Sigmoid colon (tissue), 4 donors: ENCODE measurements around the gene AMPD1.

GRCh38 chr1:113954460-113954987, 24.8 kb upstream of the OLFML3 start:
- PRO-cap = no peak
- RAMPAGE, long total RNA, 4 experiments = no peak in any of the 4 experiments

DNA sequence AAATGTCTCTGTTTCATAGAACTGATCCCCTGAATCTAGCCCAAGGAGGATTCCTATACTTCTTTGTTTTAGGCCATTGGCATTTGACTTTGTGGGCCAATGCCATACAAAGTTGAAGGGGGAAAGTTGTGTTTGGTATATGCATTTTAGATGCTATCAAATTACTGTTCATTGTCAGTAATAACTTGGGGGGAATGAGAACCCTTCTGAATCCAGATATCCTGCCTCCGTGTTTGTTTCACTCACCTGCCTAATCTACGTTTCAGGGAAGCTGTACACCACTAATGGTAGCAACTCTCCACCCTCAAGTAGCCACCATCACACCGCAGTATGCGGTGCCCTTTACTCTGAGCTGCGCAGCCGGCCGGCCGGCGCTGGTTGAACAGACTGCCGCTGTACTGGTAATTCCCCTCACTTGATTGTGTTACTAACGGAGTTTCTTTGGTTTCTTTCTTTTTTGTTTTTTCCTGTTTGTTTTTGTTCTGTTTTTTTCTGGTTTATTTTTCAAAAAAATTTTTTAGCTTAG, 16.1 kb upstream of the OLFML3 start:
- PRO-cap = no peak
- RAMPAGE, long total RNA, 4 experiments = no peak in any of the 4 experiments

- PRO-cap = no peak
- RAMPAGE, long total RNA, 4 experiments = no peak in any of the 4 experiments
Measured at GRCh38 chr1:113974970-113975603, 4.2 kb upstream of the OLFML3 start.

GRCh38 chr1:114342418-114342799, 168.6 kb downstream of the TRIM33 start:
- PRO-cap = no peak
- RAMPAGE, long total RNA, 4 experiments = no peak in any of the 4 experiments

DNA sequence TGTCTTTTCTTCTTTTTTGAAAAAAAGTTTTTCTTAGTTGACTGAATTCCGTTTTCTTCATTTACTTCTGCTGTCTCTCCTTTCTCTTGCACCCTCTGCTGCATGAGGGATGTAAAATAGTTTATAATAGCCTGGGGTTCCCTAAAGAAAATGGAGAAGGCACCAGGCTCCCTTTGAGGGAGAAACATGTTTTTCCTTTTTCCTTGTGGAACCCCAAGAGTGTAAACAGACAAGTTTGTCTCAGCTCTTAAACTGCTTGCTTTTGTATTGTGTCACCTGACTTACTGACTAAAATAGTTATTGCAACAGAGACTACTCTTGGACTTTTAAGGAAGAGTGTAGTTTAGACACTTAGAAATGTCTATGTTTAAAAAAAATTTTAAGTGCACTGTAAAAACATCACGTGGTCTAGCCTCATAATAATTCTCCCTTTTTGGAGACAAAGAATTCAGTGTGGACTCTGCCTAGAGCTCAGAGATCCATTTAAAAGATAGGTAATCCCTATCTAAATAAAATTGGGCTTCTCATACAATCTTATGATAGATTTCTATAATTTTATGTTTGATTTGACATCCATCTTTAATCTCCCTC, 141.1 kb downstream of the TRIM33 start:
- PRO-cap = no peak
- RAMPAGE, long total RNA, 4 experiments = no peak in any of the 4 experiments

- PRO-cap = no peak
- RAMPAGE, long total RNA, 4 experiments = start-site peak on the minus strand in 1 of 4 experiments, at chr1:114424618-114424914 at its widest, 14 reads per replicate
Measured at GRCh38 chr1:114424521-114425157, 86.4 kb downstream of the TRIM33 start.

- PRO-cap = no peak
- RAMPAGE, long total RNA, 4 experiments = no peak in any of the 4 experiments
Measured at GRCh38 chr1:114571510-114571977, 9.9 kb downstream of the BCAS2 start.

DNA sequence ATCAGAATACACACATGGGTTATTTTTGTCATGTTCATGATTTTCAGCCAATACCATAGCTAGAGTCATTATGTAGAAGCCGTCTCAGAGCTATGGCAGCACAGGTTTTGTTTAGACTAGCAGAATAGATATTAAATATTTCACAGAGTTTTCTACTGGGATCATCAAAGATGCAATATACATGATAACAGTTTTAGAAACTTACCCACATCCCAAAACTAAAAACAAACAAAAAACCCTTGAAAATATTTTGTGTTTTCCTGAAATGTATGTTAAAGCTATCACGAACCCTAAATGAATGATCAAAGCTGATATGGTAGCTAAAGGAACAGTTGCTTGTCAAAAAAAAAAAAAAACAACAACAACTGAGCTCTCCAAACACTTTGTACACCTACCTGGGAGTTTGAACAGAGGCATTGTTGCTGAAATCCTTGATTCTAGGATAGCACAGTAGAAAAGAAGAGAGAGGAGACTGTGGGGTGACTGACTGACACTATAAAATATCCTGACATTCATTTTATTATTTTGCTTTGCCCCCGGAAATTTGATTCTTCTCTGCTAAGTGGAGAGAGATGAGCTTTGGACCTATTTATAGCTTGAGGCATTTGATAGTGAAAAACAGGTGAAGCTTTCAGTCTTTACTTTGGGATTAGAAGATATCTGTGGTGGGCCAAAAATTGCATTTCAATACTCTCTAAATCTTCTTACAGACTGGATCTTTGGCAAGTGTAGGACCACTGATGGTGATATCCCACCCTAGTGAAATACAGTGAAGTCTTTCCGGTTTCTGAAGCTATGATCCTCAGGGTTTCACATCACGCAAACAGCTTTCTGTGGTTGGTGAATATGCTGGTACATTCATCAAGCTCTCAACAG, at the start of gene AMPD1:
AMPD1 (minus strand) TSS at position 492 of the 876 bp plus-strand sequence.
- PRO-cap = no peak
- RAMPAGE, long total RNA, 4 experiments = no peak in any of the 4 experiments

DNA sequence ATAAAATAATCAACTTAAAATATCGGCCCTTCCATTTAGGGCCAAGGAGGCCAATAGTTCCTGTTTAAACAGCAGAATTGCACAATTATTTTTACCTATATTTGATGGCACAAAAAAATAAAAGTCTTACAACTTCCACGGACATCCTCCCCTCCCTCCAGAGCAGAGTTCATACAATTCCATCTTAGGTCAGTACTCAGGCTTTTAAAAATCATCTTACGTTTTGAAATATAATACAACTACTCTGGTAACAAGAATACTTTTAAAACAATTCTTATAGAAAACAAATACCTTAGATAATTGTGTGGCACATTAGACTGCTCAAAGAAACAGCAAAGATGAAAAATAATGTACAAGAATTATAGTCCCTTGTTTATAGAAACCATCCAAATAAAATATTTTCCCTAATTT, 9.2 kb upstream of the AMPD1 start:
- PRO-cap = no peak
- RAMPAGE, long total RNA, 4 experiments = no peak in any of the 4 experiments

DNA sequence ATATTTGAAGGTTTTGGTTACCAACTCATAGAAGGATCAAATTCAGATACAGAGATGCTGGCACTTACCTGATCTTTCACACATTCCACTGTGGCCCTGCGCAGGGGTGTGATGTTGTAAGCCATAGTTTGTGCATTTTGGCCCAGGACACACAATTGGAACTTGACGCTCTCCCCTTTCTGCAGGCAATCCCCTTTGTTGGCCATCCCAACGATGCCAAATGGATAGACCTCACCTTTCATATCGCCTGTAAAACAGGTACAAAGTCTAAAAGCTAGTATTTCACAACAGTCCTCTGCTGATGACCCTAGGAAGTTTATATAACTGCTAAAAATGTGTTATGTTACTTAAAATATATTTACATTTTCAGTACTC, 3.9 kb upstream of the NRAS start:
- PRO-cap = no peak
- RAMPAGE, long total RNA, 4 experiments = no peak in any of the 4 experiments

GRCh38 chr1:114752438-114753703, 4.9 kb downstream of the CSDE1 start:
- PRO-cap = no peak
- RAMPAGE, long total RNA, 4 experiments = no peak in any of the 4 experiments

DNA sequence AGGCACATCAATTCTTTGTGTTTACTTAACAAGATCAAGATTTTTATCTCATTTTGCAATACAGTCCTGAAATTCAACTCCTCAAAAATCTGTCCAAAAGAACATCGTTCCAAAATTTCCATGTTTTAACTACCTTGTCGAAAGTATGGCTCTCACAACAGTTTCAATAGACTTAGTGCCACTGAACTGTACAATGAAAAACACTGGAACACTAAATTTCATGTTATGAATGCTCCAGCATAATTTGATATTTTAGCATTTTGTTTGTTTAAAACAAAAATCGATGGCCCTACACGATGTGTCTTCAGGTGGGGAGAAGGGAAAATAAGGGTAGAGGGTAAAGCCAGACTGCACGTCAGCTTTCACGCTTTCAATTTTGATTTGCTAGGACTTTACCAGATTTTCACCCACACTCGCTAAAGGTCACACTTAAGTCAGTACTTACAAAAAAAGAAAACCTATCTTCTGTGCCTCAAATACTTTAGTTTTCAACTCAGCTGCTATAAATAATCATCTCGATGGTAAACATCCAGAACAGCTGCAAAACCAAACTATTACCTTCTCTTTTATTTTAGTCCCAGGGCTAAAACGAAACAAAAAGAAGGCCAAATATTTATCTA, 1.9 kb downstream of the CSDE1 start:
- PRO-cap = no peak
- RAMPAGE, long total RNA, 4 experiments = no peak in any of the 4 experiments

GRCh38 chr1:115062347-115063211, 26.7 kb downstream of the TSPAN2 start:
- PRO-cap = no peak
- RAMPAGE, long total RNA, 4 experiments = no peak in any of the 4 experiments

DNA sequence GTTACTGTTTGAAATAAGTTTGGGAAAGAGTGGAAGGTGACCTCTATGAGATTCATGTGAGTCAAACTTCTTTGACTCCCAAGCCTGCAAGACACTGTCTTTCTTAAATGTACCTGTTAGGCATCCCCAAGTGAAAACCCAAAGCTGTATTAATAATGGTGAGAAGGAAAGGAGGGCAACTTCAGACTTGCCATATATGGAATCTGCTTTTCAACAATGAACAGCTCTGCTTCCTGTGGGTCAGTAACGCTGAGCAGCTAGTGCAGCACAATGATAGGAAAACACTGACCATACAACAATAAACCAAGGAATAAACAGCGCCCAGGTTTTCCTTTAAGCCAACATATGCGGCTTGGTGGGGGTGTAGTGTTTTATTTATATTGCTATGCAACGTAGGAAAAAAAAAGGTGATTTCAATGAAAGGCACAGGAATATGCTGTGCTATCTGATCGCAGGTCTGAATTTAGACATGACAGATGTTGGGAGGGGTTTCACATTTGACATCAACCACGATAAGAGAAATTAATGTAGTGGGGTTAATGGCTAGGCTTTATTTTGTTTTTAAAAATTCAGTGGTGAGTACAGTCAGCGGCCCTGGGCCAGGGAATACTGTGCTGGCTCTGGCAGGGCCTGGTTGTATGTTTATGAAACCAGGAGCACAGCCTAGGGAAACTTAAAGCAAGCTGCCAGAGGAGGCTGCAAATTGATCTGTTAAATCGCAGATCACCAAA, 4.4 kb downstream of the TSPAN2 start:
- PRO-cap = no peak
- RAMPAGE, long total RNA, 4 experiments = no peak in any of the 4 experiments

DNA sequence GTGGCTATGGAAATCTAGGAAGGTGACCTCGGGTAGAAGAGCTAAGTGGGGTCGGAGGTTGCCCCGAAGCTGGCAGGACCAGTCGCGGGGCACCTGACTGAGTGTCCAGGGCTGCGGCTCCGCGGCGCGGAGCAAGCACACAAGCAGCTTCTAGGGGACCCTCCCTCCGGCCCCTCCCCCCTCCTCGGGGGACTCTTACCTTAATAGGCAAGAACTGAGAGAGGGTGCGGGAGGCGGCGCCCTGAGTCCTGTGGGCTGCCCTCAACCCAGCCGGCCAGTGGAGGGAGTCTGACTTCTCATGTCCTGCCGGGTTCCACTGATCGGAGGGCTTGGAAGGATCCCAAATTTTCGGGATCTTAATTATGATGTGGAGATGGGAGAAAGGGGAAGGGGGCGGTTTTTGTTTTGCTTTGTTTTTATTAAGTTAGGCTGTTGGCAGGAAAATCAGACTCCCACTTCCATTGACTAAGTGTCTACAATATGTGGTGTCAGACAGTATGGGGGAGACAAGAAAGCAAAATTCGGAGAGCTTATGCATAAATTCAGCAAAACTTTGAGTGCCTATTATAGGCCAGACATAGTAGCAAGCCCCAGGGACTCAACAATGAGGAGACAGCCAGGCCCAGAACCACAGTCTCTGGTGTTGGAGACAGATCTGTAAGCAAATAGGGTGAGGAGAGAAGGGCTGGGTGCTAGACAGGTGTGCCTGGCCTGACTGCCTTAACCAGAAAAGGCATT, 701 bp upstream of the TSPAN2 start:
- PRO-cap = bidirectional peak, plus-strand start at position 269 of the sequence, minus-strand start at position 176 of the sequence
- RAMPAGE, long total RNA, 4 experiments = no peak in any of the 4 experiments

GRCh38 chr1:115099024-115100099, 10.1 kb upstream of the TSPAN2 start:
- PRO-cap = no peak
- RAMPAGE, long total RNA, 4 experiments = start-site peak on the plus strand in 1 of 4 experiments, at chr1:115099566-115099652 at its widest, 10 reads per replicate

DNA sequence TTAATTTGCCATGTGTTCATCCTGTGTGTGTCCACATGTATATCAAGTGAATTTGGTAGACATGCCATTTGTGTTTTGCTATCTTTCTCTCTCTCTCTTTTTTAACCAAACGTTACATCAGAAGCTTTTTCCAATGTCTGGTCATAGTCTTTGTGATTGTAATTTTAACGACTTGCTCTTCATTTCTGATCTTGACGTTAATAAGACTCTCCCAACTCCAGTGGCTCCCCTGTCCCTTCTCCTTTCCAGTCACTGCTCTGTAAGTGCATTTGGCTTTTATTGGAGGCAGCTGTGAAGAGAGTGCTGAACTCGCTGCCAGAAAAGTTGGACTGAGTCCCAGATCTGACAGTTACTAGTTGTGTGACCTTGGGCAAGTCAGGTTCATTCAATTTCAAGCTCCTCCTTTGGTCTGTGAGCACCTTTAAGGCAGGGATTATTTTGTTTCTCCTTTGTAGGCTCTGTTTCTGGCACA, 109.6 kb upstream of the TSPAN2 start:
- PRO-cap = no peak
- RAMPAGE, long total RNA, 4 experiments = no peak in any of the 4 experiments

GRCh38 chr1:115336724-115337107, 1.3 kb downstream of the NGF start:
- PRO-cap = unidirectional peak, plus-strand start at chr1:115336961
- RAMPAGE, long total RNA, 4 experiments = no peak in any of the 4 experiments

DNA sequence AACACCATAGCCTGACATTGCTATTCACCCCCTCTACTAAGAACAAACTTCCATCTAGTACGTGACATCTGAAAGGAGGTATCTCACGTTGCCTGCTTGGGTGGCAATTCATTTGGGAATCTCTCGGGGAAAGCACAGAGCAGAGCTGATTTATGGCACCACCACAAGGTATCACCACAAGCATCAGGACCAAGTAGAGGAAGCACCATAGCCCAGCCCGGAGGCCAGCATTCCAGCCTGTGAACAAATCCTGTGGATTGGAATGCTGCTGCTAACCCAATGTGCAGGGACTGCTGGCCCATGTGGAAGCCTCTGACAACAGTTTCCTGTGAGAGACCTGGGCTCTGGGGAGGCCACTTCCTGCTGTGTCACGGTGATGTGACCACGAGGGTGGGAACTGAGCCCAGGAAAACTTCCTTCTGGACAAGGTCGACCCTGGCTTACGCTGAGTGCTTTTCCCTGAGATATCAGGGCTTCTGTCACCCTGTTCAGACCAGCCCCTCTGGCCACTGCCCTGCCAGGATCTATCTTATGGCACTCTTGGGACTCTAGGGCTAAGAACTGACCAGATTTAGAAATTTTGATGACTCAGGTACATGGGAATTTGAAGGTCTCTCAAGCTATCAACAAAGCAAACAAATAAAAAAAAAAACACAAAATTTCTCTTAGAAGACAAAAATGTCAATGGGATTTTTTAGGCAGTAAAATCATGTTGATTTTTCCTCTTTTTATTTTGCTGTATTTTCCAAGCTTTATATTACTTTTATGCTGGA, 88.3 kb upstream of the NGF start:
- PRO-cap = no peak
- RAMPAGE, long total RNA, 4 experiments = no peak in any of the 4 experiments

DNA sequence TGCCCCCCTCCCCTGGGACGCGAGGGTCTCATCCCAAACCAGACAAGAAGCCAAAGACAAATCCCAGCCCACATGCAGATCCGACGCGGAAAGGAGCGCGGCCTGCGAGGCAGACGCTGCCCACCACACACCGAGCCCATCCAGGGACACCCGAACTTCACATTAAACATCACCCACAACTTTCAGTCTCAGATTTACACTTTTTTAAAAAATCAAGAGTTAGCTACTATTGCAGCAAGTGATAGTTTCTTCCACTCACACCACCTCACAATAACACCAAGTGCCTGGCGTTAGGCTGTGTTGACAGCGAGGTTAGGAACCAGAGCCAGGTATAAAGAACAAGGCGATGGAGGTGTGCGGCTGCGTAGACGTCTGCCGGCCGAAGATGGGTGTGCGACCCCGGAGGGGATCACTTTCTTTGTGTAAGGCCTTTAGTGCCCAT, 12.0 kb downstream of the NHLH2 start:
- PRO-cap = no peak
- RAMPAGE, long total RNA, 4 experiments = no peak in any of the 4 experiments